GM19240 (cell line): ENCODE results near the genes SNAPIN, C1orf43 and UBAP2L.

DNA sequence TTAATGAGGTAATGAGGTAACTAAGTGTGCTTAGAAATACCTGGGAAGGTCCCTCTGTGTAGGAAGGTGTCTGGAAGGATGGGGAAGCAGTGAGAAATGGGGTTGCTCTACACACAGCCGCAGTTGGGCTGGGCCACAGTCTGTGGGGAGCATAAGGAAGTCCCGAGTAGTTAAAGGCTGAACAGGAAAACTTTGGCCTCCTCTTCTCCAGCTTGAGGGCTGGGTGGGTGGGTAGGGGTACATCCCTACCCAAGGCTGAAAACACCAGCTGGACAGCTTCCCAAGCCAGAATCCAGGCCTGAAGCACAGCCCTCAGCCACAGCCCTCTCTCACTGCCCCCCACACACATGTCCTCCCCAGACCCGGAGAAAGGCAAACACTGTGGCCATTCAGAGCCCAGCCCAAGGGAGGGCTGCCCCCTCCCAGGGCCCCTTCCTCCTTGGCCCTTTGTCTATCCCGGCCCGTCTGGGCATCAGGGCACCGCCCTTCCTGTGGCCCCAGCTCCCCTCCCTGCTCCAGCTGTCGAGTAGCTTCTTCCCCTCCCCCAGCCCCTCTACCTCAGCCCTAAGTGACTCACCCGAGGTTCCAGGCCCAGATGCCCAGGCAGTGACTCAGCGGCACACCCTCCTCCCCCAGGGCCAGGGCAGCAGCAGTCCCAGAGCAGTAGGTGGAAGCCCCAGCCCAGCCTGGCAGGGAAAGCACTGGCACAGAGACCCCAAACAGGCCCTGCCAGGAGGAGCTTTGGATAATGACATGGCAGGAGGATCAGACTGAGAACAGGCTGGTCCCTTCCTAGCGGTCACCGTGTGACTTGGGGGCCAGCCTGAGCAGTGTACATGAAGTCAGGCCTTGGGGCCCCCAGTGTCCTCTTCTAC lies 718 bp upstream of the S100A2 start:
- RRBS = 31% methylated on average over 2 of the region's 11 CpGs

DNA sequence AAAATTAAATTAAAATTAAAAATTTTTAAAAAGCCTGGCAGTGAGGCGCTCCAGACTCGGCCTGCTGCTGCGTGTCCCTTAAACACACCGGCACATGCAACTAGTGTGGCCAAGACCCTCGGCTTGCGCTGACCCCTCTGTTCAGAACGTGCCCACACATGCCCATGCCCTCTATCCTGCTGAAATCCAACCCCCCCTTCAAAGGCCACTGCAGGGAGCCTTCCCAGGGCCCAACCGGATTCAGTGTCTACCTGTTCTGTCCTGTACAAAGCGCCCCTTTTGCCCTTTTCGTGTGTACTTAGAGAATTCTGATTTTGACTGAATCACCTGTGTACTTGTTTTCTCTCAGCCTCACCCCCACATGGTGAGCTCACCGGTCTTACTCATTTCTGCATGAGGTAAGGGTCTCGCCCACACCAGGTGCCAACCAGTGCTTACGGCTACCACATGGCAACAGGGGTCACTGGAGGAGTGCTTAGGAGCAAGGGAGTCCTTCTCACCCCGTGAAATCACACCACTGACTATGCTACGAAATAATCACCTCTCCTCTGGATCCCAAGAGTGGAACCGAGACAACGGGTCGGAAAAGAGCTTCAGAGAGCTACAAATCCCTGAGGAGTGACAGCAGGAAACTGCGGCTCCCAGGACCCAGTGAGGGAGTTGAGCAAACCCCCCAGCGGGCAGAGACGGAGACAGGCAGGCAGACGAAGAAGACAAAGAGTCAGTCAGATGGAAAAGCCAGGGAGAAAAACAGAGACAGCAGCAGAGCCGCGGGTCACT lies 2.1 kb upstream of the S100A2 start:
- RRBS = no CpG with 5 or more reads among the region's 24 CpGs

DNA sequence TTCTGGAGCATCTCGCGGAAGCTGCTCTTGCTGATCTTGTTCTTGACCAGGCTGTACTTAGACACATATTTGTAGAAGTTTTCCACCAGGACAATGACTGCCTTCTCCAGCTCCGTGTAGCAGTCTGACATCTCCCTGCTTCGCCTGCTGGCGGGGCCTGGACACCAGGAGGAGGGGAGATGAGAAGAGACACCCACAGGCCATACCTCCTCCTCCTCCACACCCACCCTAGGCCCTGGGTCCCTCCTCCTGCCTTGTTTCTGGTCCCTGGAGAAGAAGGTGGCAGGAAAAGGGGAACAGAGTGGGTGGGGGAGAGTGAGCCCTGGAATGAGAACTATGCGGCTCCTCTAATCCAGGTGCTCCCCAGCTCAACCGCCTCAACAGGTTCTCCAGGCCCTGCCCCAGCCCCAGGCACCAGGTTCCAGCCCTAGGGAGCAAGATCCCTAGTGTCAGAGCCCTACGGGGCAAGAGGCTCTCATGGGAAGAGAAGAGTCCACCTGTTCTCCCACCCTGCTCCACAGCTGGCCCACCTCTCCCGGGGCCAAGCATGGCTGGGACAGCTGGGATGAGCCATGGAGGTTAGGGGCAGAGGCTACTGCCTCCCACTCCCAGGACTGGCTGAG lies 4.8 kb downstream of the S100A16 start:
- RRBS = no CpG with 5 or more reads among the region's 9 CpGs

DNA sequence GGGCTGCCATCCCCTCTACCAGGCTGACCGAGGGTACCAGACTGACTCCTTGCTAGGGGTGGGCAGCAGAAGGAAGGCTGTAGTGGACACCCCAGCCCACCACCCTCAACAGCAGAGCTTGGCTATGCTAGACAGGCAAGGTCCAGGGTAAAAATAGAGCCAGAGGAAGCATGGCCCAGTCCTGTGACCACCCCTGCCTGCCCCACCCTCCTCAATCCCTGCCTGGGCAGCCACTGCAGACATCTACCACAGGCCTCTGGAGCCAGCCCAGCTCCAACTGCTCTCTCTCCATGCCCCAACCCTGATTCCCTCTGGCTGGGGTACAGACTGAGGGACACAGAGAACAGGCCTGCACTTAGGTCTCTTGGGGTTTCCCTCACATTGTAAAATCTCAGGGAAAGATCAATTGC lies 1.7 kb downstream of the S100A1 start:
- RRBS = no CpG with 5 or more reads among the region's 1 CpG

DNA sequence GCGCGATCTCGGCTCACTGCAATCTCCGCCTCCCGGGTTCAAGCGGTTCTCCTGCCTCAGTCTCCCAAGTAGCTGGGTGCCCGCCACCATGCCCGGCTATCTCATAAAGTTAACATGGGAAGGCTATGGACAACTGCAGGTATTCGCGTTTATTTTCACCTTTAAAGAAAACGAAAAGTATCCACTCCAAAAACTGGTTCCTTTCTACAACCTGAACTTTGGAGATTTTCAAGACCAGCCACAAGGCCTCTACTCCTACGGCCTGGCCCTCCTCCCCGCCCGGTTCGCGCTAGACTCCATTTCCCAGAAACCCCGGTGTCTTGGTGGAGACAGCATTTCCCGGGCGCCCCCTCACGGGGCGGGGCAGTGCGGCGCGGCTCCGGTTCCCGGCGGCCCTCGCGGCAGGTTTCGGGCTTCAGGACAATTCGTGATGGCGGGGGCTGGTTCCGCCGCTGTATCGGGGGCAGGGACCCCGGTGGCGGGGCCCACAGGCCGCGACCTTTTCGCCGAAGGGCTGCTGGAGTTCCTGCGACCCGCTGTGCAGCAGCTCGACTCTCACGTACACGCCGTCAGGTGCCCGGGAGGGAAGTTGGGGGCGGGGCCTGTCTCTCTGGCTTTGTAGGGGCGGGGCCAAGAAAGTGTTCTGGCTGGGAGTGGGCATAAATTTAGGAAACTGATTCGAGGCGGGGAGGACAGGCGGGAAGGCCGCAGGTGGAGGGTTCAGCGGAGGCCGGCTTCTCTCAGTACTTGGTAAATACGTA lies at the start of gene SNAPIN:
Gene SNAPIN, plus strand, starts transcription at position 390 of the 761 bp plus-strand sequence.
- RRBS = 1% methylated on average over 29 of the region's 57 CpGs

DNA sequence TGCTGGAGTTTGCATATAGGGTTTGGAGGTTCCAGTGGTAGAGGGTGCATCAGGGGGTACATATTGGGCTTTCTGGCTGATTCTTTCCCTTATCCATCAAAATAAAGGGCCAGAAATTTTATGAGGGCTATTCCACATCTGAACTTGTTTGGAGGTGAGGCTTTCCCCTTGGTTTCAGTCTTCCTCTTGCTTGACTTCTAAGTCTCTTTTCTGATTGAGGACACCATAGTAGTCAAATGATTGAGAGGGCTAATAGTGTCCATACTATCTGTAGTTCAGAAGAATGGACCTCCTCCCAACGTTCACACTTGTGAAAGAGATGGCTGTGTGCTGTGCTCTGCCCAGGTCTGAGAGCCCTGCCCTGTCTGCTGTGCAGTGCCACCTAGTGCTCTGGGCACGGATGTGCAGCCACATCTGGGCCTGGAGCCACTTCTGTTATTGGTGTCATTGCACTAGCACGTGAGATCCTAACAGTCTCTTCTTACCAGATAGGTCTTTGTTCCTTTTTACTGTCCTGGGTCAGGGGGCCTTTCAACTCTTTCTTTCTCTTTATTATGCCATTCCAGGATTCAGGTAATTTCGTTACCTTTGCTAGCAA lies 21.5 kb downstream of the INTS3 start:
- RRBS = no CpG with 5 or more reads among the region's 4 CpGs

- RRBS = no CpG with 5 or more reads among the region's 9 CpGs
Measured at GRCh38 chr1:153750441-153751313, 22.8 kb downstream of the INTS3 start.

DNA sequence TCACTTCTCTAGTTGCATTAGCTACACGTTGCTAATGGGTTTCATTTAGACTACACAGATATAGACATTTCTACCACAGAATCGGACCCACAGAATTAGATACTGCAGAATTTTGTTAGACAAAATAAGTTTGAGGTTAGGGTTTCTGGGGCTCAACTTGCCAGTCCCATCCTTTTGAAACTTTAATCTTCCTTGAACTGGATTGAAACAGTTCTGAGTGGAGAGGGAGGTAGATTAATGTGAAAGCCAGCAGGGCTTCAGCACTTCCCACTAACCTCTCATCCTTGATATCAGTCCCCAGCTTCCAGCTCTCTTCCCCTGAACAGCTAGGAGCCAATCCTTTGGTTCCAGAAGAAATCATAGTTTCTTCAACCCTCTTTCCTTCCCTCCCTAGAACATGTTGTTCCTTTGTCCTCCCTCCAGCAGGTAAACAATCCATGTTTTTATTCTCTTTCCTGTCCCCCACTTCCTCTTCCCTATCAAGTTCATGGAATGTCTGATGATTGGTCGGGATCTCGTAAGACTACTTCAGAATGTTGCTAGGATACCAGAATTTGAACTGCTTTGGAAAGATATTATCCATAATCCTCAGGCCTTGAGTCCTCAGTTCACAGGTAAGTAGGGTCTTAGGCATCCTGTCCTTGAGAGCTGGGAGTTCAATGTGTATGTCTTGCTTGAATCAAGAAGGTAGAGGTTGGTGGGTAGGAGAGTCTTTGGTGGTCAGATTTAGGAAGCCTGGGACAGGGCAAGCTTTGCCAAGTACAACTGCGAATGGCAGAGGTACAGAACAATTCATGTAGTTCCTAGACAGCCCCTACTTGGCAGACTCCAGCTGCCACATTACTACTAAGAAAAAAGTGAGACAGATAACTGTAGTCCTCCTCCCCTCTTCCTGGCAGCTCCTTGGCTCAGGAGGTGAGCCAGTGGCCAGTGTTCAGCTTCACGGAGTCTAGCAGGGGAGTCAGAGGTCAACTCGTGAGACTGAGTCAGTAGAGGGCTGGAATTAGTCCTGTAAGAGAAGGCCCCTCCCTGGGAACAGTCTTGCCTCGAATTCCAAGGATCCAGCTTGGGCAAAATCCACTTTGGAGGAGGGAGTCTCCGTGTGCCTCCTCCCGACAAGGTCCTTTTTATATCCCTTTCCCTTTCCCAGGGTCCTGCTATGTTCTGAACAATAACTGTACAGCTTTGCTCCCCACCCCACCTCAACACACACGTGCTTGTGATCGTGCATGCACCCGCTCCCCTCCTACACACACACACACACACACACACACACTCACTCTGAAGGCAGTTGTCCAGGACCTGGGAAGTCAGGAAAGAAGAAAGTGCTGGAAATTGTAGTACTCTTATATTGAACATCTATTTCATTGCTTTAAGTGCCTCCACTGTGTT lies 22.9 kb upstream of the SLC27A3 start:
- RRBS = no CpG with 5 or more reads among the region's 13 CpGs

DNA sequence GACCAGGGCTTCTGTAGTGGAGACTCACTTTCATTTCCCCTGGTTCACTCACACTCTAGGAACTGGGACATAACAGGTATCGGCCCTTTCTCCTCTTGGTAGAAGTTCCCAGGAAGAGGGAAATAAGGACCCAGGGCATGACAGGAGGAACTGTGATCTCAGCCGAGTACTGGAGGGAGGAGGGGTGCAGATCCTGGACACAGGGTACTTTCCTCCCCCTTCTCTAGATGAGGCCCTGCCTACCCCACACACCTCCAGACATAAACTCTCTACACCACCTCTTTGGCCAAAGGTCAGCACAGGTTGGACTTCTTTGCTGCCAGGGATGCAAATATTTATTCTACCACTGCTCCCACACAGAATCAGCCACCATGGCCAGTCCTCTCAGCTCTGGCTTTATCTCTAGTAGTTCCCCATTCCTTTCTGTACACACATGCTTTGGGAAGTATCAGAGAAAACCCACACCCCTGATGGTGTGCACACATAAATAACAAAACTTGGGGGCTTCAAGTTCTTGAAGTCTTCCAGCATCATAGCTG lies 6.9 kb upstream of the SLC27A3 start:
- RRBS = no CpG with 5 or more reads among the region's 2 CpGs

- RRBS = no CpG with 5 or more reads among the region's 13 CpGs
Measured at GRCh38 chr1:153775881-153775974, 521 bp downstream of the SLC27A3 start.

DNA sequence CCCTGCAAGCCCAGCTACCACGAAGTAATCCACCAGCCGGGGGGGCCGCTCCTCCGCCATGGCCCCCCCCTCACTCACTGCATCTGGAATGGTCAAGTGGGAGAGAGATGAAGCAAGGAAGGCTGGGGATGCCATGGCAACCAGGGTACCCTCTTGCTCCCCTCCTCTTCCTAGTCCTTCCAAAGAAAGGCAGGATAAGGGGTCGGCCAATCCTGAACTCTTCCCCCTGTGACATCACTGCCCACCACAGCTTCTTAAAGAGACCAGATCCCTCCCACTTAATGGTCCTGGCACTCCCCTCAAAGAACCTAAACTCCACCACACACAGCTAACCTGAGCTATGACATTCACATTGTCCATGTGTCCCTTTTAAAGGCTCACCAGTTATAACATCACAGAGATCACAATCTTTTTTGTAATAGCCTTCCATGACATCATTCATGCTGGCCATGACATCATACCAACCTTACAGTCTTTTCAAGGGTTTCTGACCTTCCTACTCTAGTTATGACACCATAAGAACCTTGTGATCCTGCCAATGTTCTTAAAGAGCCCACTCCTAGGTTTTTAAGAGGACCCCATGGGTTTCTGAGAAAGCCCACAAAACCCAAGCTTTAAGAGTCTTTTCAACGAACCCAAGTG lies 2.1 kb downstream of the DENND4B start:
- RRBS = 100% methylated on average over 2 of the region's 6 CpGs

- RRBS = 2% methylated on average over 20 of the region's 40 CpGs
Measured at GRCh38 chr1:153945723-153946252, 730 bp downstream of the DENND4B start.

DNA sequence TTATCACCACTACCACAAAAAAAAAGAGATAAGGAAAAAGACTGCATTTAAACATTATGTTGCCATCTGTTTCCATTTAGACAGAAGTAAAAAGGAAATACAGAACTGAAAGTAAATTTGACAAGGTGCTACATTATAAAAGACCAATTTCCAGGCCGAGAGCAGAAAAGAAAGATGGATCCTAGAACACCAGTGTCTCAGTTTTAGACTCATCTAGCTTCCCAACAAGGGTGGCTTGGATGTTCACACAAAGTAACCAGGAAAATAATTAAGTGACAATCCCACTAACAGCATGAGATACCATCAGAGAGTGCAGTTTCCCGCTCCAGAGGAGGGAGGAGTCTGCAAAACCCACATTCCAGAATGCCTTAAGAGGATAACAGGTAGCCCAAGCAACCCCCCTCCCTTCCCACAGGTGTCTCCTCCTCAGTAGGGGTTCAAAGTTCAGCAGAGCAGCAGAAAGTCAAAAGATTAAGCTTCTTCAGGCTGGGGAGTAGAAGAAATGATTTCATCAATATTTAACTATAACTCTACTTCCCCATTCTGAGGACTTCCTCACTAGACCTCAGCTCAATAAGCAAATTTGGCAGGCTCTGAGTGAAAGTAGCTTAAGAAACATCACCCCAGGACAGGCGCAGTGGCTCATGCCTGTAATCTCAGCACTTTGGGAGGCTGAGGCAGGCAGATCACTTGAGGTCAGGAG lies 11.7 kb downstream of the TPM3 start:
- RRBS = no CpG with 5 or more reads among the region's 3 CpGs

GRCh38 chr1:154219990-154220849 lies at the start of gene C1orf43:
Gene C1orf43 (minus strand): TSS chr1:154220590.
- RRBS = 2% methylated on average over 6 of the region's 63 CpGs

GRCh38 chr1:154220850-154221014 lies at the start of gene UBAP2L:
Gene UBAP2L (plus strand): TSS chr1:154220955.
- RRBS = 2% methylated on average over 1 of the region's 18 CpGs

DNA sequence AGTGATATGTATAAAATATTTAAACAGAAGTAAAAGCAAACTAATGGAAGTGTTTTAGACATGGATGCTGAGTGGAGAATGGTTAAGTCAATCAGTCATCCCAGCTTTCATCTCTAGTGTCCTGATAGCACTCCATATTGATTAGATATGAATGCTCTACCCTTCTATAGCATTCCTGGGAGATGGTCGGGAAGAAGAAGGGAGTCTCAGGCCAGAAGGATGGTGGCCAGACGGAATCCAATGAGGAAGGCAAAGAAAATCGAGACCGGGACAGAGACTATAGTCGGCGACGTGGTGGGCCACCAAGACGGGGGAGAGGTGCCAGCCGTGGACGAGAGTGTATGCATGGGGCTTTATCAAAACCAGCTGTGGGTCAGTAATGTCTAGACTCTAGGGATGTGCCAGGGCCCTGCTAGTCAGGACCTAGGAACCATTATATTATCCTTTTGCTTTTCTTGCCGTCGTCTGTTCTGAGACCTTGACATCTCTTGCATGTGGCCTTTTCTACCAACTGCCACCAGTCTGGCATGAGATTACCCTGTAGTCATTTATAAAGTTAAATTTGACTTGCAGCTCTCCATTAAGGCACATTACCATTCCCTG lies 13.8 kb downstream of the UBAP2L start:
- RRBS = no CpG with 5 or more reads among the region's 12 CpGs

DNA sequence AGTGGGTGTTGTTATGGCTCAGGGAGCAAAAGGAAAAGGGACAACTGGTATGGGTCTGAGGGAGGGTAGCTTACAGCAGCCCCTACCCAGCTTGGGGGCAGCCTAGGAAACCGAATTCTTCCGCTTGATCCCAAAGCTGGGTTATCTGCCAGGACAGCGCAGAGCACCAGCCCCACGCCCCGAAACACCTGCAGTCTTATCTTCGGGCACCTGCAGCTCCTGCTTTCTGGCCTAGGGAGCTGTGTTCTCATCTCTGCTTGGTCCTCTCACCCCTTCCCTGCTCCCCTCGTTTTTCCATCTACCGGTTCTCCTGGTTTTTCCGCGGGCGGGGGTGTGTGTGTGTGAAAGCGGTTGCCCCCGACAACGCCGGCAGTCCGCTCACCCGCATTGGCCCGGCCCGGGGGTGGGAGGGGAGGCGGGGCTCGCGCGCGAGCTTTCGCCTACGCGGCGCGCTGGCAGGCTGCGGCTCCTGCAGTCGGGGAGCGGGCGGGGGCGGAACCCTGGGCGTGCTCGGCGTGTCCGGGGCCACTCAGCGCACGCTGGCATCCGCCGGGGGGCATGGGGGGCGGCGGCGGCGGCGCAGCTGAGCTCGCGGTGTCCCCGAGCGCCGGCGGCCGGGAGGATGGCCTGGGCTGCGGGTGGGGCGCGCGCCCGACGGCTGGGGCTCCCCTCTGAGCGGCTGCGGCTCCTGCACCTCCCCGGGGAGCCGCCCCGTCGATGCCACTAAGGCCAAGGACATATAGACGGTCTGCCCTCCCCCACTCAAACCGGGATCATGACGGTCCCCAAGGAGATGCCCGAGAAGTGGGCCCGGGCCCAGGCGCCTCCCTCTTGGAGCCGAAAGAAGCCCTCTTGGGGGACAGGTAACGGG lies 3.1 kb downstream of the ATP8B2 start:
- RRBS = 2% methylated on average over 35 of the region's 74 CpGs

DNA sequence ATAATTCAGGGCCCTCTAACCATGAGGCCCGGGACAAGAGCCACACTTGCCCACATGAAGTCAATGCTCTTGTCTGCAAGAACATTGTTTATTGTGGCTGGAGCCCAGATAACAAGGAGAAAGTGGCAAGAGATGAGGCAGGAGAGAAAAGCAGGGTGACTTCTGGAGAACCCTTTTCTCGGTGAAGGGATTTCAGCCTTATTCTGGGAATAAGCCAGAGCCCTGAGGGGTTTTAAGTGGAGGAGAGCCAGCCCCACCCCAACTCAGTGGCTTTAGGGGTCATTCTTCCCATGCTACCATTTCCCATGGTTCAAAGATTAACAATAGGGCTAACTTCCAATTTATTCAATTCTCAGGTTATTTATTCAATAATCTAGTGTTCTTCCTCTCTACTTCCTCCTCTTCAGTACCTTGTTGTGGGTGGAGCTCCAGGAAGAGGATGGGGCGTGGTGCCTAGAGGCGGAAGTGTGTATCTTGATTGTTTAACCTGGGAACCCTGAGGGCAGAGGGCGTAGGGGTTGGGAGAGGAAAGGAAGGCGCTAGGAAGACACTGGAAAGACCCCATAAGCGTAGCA lies 19.8 kb upstream of the IL6R start:
- RRBS = no CpG with 5 or more reads among the region's 7 CpGs

- RRBS = no CpG with 5 or more reads among the region's 5 CpGs
Measured at GRCh38 chr1:154407960-154408384, 2.8 kb downstream of the IL6R start.